Breast epithelium (tissue), 2 donors: ENCODE data around the genes GLRA3, VEGFC and AGA.

GRCh38 chr4:169251930-169252252, 18.9 kb downstream of the SH3RF1 start:
- PRO-cap = no peak
- RAMPAGE, long total RNA, 2 experiments = no peak in any of the 2 experiments

DNA sequence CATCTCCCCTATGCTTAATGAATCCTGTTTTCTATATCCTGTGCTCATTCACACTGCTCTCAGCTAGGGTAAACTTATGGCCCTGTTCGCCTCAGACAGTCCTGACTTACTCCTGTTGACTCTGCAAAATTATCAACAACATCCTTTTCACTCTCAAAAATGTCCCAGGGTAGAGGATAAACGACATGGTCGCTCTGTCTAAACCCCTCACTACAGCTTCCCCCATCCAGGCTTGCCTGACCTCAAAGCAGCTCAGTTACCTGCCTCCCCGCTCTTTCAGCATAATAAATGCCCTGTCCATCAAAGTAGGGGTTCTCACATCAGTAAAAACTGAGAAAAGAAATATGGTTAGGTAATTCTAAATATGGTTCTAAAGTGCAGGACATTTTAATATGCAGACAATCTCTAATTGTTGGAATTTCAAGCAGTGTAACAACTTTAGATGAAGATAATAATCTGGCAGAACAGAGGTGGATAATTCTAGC, 13.4 kb downstream of the SH3RF1 start:
- PRO-cap = no peak
- RAMPAGE, long total RNA, 2 experiments = no peak in any of the 2 experiments

DNA sequence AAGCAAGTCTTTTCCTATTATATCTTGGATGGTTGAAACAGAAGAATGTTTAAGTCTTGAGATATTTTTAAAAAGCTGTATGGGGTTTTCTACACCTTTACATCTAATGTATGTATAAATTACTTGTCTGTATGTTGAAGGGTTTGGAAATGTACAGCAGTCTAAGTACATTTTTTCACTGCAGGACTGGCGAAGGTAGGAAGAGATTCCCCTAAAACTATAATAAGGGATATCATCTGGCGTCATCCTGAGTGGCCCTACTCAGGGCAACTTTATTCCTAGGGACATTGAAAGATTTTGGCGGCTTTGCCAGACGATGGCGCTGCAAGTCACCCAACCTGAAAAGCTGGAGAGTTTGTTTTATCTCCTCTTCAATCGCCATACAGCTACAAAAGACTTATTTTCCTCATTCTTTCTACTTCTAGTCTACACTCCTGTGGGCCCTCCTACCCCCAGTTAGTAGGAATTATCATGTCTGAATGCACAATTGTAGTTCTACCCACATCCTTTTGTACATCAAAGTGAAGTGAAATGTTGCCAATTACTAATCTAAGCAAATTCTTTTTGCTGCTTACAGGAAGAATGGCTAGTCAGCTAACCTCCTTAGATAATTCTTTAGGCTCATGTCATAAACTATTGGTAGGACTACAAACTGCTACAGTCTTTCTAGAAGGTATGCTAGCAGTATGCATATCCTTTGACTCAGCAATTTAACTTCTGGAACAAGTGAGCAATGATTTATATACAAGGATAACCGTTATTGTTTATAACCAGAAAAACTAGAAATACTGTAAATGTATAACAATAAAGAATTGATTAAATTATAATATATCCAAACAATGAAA, 842 bp upstream of the NEK1 start:
- PRO-cap = no peak
- RAMPAGE, long total RNA, 2 experiments = no peak in any of the 2 experiments

GRCh38 chr4:169975192-169975471, 51.1 kb downstream of the MFAP3L start:
- PRO-cap = no peak
- RAMPAGE, long total RNA, 2 experiments = no peak in any of the 2 experiments

GRCh38 chr4:170091966-170092400, 2.2 kb upstream of the AADAT start:
- PRO-cap = no peak
- RAMPAGE, long total RNA, 2 experiments = no peak in any of the 2 experiments

DNA sequence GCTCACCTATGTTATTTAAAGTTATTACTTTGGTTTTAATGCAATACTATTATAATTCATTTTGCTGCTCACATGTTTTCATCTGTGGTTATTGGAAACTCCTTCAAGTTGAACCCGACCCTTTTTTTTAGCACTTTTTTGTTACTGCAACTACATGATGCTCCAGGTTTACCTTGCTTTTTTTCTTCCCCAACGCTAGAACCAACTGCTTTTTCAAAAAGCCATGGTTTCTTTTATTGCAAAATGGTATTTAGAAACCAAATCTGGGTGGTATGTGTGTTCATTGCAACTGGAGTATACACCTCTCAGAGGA, 616.0 kb upstream of the GALNTL6 start:
- PRO-cap = no peak
- RAMPAGE, long total RNA, 2 experiments = no peak in any of the 2 experiments

GRCh38 chr4:172155945-172156541, 342.8 kb downstream of the GALNTL6 start:
- PRO-cap = no peak
- RAMPAGE, long total RNA, 2 experiments = no peak in any of the 2 experiments

- PRO-cap = no peak
- RAMPAGE, long total RNA, 2 experiments = no peak in any of the 2 experiments
These were observed 24.1 kb downstream of the HAND2 start for GRCh38 chr4:173505824-173506351.

GRCh38 chr4:173642451-173642945, 112.5 kb upstream of the HAND2 start:
- PRO-cap = no peak
- RAMPAGE, long total RNA, 2 experiments = no peak in any of the 2 experiments

DNA sequence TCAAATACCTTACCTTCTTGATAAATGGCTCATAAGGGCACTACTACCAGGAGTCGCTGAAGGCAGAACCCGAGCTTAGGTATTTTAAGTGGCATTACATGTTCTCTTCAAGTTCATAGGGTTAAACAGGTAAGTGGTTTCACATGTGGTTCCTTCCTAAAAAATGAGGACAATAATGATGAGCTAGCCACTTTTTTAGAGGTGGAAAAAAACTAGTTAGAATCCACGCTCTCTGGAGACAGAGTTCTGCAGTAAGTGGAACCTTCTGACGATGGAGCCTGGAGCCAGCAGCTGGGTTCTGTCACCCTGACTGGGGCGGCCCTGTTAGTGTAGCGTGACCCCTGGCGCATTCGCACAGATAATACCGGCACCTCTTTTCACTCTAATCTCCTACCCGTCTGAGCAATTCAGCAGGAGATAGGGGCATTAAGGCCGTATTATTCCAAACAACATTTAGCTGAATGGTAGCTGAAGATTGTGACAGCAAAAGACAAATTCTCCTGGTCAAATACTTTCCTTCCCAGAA, 292.7 kb downstream of the FBXO8 start:
- PRO-cap = no peak
- RAMPAGE, long total RNA, 2 experiments = no peak in any of the 2 experiments

GRCh38 chr4:174152546-174153191, 130.8 kb downstream of the FBXO8 start:
- PRO-cap = no peak
- RAMPAGE, long total RNA, 2 experiments = no peak in any of the 2 experiments

DNA sequence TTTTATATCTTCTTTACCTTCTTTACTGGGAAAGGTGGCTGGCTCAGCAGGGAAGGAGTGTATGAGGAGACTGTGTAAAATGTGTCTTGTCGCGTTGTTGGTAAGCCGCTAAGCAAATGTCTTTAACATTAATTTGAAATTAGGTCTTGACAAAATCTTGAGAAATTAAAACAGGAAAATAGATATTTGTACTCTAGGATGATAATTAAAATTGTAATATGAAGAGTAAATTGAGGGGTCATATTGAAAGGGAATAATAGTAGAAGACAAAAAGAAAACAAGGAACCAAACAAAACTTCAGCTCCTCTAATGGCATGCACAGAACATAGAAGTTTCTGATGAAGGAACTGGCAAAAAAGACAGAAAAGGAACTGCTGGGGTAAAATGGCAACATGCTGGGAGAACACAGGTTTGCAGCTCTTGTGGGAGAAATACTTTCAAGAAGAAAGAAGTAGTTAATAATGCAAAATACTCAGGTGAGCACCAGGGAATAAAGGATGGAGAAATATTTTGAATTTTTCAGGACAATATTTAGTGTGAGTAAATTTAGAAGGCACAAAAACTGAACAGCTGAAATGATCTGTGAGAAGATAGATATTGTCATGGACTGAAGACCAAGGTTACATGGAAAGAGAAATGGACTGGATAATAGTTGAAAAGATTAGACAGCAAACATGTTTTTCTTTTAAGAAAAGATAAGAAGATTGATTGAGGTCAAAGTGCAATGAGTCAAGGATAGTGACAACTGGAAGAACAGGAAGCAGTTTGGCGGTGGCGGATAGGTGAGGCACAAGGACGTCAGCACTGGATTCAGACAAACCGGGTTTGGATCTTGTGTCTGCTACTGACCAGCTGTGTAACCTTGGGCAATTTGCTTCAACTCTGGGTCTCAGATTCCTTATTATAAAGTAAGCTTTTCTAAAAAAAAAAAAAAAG, 1.7 kb upstream of the HPGD start:
- PRO-cap = no peak
- RAMPAGE, long total RNA, 2 experiments = no peak in any of the 2 experiments

- PRO-cap = no peak
- RAMPAGE, long total RNA, 2 experiments = no peak in any of the 2 experiments
These were observed 147.5 kb downstream of the GLRA3 start for GRCh38 chr4:174681676-174681915.

DNA sequence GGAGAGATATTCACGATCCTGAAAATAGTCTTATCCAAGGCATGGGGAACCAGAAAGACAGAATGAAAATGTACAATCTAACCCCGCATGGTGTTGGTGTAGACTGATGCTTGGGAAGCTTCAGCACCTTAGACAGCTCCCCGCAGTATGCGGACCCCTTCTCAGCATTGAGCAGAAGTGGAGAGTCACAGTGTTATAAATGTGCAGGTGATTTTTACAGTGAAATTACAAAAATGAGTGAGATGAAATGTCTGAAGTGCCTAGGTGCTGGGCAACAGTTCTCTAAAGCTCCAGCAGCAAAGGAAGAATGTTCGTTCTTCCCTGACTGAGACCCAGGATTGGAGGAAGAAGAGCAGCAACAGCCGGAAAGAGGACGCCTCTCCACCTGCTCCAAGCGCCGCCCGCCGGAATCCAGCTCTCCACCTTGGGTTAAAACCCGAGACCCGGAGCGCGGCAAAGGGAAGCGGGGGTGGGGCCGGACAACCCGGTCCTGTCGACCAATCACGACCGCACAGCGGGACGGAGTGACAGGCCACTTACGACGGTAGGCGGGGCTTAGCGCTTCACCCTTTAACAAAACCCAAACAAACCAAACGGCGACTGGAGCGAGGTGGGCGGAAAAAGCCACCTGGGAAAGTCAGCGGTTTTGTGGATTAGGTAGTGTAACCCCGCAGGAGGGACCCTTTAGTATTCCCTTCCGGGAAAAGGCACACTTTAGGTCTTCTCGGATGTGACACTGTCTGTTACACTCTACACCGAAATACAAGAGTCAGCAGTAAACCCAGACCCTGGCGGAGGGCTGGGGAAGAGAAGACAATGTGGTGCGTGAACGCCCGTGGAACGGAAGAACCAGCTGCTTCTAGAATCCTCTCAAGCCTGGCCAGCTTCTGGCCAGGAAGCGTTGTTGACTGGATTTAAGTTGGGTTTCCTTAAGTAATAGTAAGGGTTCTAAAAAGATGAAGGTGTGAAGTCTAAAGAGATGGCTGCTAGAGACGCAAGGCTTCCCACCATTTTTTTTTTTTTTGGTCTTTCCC, at the start of gene GLRA3:
Gene GLRA3 (minus strand): TSS at position 431 of the 1,034 bp plus-strand sequence.
- PRO-cap = bidirectional peak, plus-strand start at position 592 of the sequence, minus-strand start at position 403 of the sequence
- RAMPAGE, long total RNA, 2 experiments = start-site peak on the plus strand in 1 of 2 experiments, centred at position 530 of the sequence, 24 reads per replicate; start-site peak on the minus strand in 2 of 2 experiments, centred at positions 405 to 417 of the sequence, 154 to 205 reads per replicate

DNA sequence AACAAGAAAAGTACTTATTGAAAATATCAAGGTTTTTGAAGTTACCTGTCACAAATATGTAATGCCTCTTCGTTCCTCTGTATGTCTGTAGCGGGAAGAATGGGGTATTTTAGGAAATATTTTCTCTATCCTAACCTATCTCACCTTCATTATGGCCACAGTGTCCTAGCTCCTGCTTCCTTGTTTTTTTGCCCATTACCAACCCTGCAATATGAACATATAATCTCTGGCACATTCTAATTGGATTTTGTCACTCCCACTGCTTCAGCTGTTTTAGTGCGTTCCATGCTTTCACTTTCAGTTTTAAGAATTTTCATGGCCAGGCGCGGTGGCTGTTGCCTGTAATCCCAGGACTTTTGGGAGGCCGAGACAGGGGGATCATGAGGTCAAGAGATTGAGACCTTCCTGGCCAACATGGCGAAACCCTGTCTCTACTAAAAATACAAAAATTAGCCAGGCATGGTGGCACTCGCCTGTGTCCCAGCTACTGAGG, 41.0 kb downstream of the GPM6A start:
- PRO-cap = no peak
- RAMPAGE, long total RNA, 2 experiments = no peak in any of the 2 experiments

DNA sequence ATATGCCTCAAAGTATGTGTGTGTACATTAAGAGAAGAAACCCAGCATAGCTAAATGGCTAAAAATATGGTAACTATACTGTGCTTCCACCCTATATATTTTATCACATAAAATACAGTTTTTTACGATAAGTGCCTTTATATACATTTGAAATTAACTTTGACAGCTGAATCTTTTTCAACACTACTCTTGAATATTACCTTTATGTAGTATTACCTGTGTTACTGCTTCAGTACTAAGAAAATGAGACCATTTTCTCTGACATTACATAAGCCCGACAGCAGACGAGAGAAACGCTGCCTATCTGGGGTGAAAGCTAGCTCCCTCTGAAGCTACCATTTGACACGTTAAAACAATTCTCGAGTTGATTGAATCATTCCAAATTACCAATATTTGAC, 984 bp downstream of the GPM6A start:
- PRO-cap = no peak
- RAMPAGE, long total RNA, 2 experiments = no peak in any of the 2 experiments

DNA sequence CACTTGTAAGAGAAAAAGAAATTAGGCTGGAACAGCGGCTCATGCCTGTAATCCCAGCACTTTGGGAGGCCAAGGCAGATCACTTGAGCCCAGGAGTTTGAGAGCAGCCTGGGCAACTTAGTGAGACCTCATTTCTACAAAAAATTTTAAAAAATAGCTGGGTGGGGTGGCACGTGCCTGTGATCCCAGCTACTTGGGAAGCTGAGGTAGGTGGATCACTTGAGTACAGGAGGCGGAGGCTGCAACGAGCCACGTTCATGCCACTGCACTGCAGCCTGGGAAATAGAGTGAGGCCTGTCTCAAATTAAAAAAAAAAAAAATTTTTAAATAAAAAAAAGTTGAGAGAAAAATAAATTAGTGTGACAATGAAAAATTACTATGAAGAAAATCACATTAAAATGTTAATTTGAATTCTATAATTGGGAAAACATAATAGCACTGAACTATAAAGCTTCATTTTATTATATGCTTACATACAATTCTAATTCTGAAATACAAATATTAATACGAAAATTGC, 10.5 kb downstream of the VEGFC start:
- PRO-cap = no peak
- RAMPAGE, long total RNA, 2 experiments = no peak in any of the 2 experiments

DNA sequence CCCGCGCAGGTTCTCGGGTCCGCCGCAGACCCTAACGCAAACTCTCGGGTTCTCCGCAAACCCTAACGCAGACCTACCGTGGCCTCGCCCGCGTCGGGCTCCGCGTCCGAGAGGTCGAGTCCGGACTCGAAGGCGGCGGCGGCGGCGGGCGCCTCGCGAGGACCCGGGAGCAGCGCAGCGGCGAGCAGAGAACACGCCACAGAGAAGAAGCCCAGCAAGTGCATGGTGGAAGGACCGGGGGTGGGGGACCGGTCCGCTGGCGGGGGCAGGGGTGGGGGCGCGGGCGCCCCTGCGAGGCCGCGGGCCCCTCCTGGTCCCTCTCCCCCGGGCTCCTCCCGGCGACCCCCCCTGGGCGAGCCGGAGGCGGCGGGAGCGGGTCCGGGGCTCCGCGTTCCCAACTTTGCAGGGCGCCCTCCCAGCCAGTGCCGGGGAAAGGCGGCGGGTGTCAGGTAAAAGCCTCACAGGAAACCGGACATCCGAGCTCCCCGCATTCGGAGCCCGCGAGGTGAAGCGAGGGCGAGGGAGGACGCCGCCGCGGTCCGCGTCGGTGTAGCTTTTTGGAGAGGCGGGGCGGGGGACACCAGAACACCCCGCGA, 536 bp downstream of the VEGFC start:
- PRO-cap = bidirectional peak, plus-strand start at position 129 of the sequence, minus-strand start at position 102 of the sequence
- RAMPAGE, long total RNA, 2 experiments = no peak in any of the 2 experiments

- PRO-cap = bidirectional peak, plus-strand start at chr4:176792949, minus-strand start at chr4:176792922
- RAMPAGE, long total RNA, 2 experiments = no peak in any of the 2 experiments
These were observed at the start of gene VEGFC for GRCh38 chr4:176792684-176793380. TSS of gene VEGFC (minus strand) at chr4:176792922.

DNA sequence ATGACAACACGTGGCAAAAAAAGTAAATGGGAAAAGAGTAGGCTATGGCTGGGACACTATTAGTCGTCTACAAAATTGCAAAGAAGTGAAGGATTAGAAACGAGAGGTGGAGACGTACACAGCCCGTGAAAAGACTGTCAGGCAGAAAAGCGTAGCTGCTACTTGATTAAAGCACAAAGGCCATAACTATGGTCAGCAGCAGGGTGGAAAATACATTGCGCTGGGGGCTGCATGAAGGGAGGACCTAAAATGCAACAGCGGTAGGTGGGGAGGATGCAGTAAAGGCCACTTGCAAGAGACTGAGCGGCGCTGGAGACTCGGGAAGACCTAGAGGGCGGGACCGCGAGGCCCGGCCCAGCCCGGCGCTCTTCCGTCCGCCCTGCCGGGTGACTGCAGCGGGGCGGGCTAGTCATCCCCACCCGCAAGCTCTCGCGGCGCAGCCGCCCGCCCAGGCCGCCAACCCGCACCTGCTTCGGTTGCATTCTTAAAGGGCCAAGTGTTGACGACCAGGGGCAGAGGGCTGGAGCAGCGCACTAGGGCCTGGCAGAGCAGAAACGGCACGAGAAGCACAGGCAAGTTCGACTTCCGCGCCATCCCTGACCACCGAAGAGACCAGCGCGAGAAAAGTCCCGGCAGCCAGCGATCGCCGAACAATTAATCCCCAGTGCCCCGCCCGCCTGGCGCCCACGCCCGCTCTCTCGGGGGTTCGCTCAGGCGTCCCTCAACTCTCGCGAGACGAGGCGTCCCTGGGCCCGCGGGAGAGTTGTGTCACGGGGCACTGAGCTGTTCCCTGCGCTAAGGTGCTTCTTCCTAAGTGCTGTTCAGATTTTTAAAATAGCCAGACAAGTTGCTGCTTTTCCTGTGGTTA, at the start of gene AGA:
Gene AGA (minus strand): TSS at position 656 of the 868 bp plus-strand sequence.
- PRO-cap = bidirectional peak, plus-strand start at position 412 of the sequence, minus-strand start at position 301 of the sequence; bidirectional peak, plus-strand start at position 733 of the sequence, minus-strand start at position 652 of the sequence
- RAMPAGE, long total RNA, 2 experiments = start-site peak on the plus strand in 1 of 2 experiments, centred at position 736 of the sequence, 5 reads per replicate; start-site peak on the minus strand in 2 of 2 experiments, centred at positions 616 to 653 of the sequence, 158 to 370 reads per replicate